Metastatic Breast Carcinoma in the Ovary (tissue), 3 donors: Measurements from ENCODE around the gene IL17RA.

- PRO-cap, 3 experiments, result peak in 1 of 3 experiments; most common plus-strand start chr22:12602302 (in 1); most common minus-strand start chr22:12601996 (in 1)
Observed at GRCh38 chr22:12601796-12602670, 2926.0 kb upstream of the OR11H1 start.

GRCh38 chr22:17084247-17085385, at the start of gene IL17RA:
Gene IL17RA, plus strand, starts transcription at chr22:17085000.
- PRO-cap, 3 experiments, result peak in 3 of 3 experiments; most common plus-strand start chr22:17084982 (in 2); most common minus-strand start chr22:17084826 (in 3)

DNA sequence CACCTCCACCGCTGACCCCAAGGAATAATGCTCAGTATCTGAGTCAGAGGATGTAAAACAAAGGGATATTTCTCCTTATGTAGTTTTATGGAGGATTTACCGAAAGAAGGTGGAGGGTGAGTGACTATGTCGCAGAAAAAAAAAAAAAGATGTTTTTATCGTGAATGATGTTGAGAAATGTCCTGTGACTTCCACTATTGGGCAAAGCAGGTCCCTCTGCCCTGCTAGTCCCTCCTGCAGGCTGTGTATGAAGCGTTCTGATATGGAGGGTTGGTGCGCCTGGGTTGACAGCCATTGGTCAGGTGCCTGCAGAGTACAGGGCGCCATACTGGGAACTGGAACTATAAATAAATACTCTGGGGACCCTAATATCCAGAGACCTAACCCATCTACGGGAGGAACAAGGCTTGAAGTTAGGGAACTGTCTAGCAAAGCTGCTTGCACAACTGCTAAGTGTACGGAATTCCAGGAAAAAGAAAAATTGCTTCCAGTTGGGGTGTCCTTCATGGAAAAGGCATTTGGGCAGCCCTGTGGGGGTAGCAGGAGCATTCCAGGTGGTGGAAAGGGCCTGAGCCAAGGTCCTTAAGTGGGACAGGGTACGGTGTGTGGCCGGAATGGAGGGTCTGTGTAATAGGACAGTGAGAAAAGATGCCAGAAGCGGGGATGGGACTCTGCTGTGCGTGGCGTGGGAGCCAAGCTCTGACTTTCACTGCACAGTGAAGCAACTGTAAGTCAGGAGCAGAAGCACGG, 1.6 kb downstream of the IL17RA start:
- PRO-cap, 3 experiments, result no peak in any of the 3 experiments

GRCh38 chr22:17092411-17092631, 7.5 kb downstream of the IL17RA start:
- PRO-cap, 3 experiments, result no peak in any of the 3 experiments

DNA sequence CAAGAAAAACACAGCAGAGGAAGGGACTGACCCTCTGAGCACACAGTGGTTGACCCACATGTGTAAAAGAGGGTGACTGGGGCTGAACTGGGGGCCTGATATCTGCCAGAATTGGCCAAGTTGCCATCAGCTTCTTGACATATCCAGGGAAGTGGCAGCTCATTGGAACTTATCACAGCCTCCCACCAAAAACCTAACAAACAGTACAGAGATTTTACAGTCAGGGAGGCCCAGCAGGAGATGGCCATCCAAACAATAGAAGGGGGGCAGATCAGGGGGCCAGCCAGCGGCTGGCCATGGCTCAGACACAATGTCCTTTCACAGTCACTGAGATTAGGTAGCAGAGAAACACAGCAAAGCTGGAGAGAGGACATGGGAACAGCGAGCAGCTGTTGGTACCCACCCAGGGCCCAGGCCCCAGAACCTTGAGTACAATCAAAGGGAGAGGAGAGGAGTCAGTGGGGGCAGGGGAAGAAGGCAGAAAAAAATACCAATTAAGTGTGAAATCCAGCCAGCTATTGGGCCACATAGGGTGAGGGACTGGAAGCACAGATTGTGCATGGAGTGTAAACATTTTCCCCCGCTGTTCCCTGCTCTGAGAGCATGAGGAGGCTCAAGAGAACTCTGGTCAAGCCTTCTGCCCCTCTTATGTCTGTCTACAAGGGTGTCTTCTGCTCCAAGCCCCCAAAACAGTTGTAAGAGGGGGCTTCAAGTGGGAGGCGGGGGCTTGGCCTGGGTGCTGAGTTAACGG, 4.2 kb downstream of the TMEM121B start:
- PRO-cap, 3 experiments, result no peak in any of the 3 experiments

DNA sequence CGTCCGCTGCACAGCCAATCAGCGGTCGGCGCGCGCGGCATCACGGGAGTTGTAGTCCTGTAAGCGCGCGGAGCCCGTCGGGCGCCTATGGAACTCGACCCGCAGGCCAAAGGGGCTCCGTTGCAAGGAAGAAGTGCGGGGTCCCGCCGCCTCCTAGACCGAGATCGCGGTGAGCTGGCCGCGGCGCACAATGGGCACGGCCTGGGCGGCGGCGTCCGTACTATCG, 142 bp upstream of the HDHD5 start:
- PRO-cap, 3 experiments, result peak in 3 of 3 experiments; most common plus-strand start position 68 of the sequence (in 3)

DNA sequence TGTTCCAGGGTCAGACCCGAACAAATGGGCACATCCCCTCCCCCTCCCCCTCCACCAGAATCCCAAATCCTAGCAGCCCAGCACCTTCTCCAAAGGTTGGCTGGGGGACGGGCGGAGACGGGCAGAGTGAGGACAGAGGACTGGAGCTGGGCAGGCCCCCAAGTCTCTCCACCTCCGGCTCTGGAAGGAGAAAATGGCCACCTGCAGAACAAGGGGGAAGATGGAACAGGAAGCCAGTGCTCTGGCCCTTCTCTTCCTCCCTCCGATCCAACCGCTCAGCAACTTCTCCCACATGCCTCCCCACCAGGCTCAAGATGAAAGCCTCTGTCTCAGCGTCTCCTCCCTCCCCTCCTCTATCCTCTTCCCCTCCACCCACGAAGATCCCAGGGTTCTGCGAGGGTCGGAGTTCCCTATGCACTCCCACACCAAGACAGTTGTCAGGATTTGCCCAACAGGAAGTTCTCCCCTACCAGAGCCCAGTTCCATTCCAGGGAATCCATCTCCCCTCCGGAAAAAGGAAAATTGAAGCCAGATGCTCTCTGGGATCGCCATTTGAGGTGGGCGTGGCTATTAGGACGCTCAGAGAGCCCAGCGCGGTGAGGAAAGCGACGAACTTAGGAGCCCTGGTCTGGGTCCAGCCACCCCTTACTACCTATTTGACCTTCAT, 20.0 kb downstream of the ADA2 start:
- PRO-cap, 3 experiments, result peak in 2 of 3 experiments; most common plus-strand start position 582 of the sequence (in 1); most common minus-strand start position 355 of the sequence (in 2)

DNA sequence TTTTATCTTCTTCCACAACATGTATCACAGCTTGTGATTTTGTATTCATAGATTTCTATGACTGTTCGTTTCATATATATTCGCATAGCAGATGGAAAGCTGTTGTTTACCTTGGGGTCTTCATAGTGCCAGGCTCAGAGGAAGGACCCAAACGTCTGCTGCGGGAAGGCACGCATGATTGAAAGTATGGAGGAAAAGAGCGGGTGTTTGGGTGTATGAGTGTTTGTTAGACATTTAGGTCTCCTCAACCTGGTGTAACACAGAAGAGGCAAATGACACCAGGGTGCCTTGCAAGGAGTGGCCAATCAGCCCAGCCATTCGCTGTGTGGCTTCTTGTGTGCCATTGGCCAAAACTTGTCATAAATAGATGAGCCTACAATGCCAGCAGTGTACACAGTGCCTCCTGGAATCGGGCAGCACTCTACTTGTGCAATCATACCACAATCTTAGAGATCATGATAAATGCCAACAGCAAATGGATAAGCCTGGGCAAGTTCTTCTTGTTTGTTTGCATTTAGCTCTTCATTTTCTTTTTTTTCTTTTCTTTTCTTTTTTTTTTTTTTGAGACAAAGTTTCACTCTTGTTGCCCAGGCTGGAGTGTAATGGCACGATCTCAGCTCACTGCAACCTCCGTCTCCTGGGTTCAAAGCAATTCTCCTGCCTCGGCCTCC, 11.0 kb upstream of the ADA2 start:
- PRO-cap, 3 experiments, result peak in 1 of 3 experiments; most common plus-strand start position 390 of the sequence (in 1); most common minus-strand start position 274 of the sequence (in 1)

DNA sequence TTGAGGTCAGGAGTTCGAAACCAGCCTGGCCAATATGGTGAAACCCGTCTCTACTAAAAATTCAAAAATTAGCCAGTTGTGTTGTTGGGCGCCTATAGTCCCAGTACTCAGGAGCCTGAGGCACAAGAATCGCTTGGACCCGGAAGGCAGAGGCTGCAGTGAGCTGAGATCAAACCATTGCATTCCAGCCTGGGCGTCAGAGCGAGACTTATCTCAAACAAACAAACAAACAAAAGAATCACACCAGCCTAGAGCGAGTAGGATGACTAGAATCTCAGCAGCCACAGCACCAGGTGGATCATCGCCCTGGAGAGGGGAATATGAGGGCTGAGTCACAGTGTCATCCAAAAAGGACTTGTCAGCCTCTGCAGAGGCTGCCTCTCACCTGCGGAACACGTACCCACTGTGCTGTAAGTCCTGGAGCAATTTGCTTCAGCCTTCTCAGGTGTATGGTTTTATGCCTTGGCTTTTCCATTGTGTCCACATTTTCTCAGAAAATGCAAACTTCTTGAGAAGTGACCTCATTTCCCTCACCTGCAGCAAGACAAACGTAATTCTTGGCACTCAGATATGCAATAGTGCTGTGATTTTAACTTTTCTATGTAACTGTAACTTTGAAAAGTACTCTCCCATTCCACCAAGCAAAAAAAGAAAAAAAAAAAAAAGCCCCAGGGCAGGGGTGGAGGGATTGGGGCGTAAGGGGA, 48.8 kb upstream of the ADA2 start:
- PRO-cap, 3 experiments, result peak in 1 of 3 experiments; most common minus-strand start position 429 of the sequence (in 1)

DNA sequence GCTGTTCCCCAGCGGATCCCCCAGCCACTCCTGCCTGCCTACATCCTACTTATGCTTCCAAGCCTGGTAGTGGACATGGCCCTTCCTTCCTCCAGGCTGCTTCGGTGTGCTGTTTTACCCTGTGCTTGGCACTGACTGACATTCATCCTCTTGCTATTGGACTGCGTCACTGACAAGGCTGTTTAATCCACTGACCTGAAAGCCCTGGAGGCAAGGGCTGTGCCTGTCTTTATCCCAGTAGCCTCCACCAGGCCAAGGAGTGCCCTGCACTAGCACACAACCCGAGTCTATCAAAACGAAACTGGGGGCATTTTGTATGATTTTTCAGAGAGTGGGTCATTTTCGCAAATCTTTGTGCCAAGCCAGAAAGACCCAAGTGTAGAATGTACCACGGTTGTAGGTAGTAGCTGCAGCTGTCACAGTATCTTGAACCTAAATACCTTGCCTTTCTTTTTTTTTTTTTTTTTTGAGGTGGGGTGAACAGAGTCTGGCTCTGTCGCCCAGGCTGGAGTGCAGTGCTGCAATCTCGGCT, 64.8 kb upstream of the CECR2 start:
- PRO-cap, 3 experiments, result peak in 2 of 3 experiments; most common plus-strand start position 237 of the sequence (in 1); most common minus-strand start position 133 of the sequence (in 2)

GRCh38 chr22:17368462-17369379, 539 bp upstream of the CECR2 start:
- PRO-cap, 3 experiments, result peak in 3 of 3 experiments; most common plus-strand start chr22:17368873 (in 3); most common minus-strand start chr22:17369292 (in 3)

- PRO-cap, 3 experiments, result no peak in any of the 3 experiments
Observed at GRCh38 chr22:17370454-17371598, 1.6 kb downstream of the CECR2 start.

GRCh38 chr22:17563749-17564498, 626 bp downstream of the SLC25A18 start:
- PRO-cap, 3 experiments, result no peak in any of the 3 experiments

DNA sequence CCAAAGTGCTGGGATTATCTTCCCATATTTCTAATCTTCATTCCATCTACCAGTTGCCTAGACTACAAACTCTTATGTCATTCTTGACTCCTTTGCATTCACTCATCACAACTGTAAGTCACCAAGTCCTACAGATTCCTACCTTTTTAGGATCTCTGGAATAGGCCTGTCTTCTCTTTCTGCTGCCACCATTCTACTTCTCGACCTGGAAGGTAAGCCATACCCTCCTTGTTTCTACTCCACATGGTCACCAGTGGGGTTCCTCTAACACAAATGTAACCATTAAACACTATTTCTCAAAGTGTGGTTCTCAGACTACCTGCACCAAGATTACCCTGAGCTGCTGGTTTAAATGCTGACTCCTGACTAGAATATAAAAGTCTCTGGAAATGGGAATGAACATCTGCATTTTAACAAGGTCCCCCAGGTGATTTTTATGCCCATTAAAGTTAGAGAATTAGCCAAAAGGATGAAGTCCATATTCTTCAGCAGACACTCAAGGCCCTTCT, 21.1 kb downstream of the ATP6V1E1 start:
- PRO-cap, 3 experiments, result no peak in any of the 3 experiments

GRCh38 chr22:17775288-17775644, 997 bp upstream of the BID start:
- PRO-cap, 3 experiments, result no peak in any of the 3 experiments

DNA sequence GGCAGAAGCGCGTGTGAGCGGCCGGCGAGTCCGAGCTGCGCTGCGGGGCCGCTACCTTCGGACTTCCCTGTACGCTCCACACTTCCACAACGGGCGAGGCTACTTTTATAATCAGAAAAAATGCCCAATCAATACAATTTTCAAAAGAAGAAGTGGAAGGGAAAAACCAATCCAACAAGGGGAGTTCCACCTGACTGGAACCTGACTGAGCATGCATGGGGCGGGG, 21.3 kb upstream of the BID start:
- PRO-cap, 3 experiments, result no peak in any of the 3 experiments

- PRO-cap, 3 experiments, result no peak in any of the 3 experiments
Observed at GRCh38 chr22:17813160-17813531, 38.9 kb upstream of the BID start.

GRCh38 chr22:17838331-17838890, 64.1 kb upstream of the BID start:
- PRO-cap, 3 experiments, result no peak in any of the 3 experiments

DNA sequence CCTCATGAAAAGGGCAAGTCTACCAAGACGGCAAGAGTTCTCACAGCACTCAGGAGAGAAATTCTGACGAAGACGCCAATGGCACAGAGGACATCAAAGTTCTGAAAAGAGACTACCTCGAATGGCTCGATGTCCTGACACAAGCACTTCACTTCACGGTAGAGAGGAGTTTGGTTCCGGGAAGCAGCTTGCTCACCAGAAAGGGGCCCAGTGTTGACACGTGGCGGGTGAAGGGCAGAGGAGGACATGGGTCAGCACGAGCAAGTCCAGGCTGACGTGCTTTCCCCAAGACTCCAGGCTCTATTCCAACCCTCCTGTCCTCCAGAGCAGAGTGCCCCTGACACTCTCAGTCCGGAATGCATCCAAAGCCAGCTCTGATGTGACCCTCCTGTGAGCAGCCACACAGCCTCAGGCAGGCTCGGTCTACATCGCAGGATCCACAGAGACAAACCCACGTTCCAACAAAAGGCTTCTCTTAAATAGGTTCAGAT, 77.5 kb upstream of the BID start:
- PRO-cap, 3 experiments, result no peak in any of the 3 experiments

DNA sequence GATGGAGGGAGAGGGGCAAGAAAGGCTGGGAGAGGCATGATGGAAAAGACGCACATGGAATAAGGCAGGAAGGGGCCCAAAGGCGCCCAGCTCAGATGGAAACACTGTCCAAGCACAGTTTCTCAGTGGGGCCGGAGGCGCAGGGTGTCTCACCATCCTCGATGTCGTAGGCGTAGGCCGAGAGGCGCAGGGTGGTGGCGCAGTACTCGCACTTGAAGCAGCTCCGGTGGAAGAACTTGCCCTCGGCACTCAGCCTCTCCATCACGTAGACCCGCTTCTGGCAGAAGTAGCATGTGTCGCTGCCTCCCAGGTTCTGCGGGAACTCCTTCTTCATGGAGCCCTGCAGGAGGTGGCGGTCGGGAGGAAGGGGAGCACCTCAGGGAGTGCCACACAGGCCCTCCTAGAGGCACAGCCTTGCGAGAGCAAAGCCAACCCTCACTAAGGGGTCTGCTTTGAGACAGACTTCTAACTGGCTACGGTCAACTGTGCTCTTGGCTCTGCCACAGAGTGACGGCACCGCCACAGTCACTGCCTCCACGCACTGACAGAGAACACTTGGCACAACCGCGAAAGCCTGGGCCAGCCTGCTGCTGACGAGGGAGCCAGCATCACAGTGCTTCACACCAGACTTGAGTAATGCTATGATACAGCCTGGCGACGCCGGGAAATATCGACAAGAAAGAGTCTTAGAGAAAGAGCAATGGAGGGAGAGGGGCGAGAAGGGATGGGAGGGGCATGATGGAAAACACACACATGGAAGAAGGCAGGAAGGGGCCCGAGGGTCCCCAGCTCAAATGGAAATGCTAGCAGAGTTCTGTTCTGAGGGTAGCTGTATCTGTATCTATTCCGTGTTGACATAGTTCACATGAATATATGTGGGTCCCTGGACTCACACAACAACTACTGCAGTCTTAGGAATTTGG, 97.7 kb upstream of the BID start:
- PRO-cap, 3 experiments, result no peak in any of the 3 experiments